ENCODE measurements around a stretch of chr10.

- PRO-cap = no peak
Measured at GRCh38 chr10:110269345-110270135, 35.2 kb downstream of the SMNDC1 start.

DNA sequence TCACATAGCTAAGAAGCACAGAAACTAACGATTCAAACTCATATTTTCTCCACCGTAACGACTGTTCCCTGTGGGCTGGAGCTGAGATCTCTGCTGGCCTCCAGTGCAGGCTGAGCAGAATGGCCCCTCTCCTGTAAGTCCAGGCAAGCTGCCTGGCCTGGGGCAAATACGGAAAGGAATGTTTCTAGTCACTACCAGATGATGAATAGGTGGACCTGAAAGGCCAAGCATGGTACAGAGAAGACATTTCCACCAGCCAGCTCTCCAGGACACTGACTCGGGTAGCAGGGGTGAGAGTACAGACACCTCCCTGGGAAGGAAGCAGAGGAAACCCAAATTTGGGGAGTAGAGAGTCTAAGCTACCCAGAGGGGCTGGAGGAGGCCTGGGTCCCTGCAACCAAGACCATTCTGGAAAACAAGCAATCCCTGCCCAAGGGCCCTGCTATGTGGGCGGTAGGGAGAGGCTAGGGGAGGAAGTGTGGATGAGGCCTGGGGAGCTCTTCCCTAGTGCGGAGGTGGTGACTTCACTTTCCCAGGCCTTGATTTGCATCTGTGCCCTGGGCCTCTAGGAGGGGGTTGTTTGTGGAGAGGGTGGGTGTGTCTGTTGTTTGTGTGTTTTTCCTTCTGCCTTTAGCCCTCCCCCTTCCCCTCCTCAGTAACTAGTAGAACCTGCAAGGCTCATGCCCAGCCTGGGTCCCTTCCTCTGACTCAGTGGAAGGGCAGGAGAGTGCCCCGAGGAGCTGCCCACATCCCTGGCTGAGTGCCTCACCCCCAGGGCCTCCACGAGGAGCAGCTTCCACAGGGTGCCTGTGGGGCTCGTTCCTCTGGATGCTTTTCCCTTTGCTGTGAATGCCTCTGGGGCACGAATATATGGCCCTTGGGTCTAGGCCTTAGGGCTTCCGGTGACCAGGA lies 89.7 kb upstream of the DUSP5 start:
- PRO-cap = no peak

GRCh38 chr10:110491255-110491597 lies 6.5 kb upstream of the DUSP5 start:
- PRO-cap = no peak

GRCh38 chr10:110509093-110509545 lies 11.4 kb downstream of the DUSP5 start:
- PRO-cap = no peak

- PRO-cap = no peak
Measured at GRCh38 chr10:110582372-110582825, 14.9 kb downstream of the SMC3 start.

- PRO-cap = no peak
Measured at GRCh38 chr10:110685028-110685817, 41.1 kb downstream of the RBM20 start.

DNA sequence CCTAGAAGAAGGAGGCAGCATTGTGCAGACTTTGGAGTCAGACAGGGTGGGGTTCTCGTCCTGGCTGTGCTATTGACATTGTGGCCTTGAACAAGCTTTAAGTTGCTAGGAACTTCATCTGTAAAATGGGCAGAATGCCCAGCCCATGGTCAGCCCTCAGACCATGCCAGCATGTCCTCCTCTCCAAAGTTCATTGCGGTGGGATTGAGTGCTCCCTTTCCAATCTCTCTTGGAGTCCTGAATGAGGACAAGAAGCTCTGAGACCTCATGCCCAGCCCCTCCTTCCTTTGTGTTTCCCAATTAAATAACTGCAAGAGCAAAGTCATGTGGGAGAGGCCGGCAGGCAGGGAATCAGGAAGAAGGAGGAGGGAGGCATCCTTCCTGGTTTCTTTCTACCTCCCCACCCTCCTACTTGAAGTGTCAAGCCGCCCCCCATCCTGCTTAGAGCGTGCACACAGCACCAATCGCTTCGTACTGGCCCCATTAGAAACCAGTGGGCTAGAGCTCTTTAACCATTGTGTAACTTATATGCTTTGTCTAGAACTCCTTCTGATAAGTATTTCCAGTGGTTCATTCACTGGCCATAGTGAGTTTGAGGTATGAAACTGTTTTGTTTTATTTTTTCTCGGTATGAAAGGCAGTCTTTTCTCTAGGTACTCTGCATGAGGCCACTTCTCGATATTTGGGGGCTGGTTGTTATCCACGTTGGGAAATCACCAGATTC lies 86.5 kb downstream of the RBM20 start:
- PRO-cap = no peak

DNA sequence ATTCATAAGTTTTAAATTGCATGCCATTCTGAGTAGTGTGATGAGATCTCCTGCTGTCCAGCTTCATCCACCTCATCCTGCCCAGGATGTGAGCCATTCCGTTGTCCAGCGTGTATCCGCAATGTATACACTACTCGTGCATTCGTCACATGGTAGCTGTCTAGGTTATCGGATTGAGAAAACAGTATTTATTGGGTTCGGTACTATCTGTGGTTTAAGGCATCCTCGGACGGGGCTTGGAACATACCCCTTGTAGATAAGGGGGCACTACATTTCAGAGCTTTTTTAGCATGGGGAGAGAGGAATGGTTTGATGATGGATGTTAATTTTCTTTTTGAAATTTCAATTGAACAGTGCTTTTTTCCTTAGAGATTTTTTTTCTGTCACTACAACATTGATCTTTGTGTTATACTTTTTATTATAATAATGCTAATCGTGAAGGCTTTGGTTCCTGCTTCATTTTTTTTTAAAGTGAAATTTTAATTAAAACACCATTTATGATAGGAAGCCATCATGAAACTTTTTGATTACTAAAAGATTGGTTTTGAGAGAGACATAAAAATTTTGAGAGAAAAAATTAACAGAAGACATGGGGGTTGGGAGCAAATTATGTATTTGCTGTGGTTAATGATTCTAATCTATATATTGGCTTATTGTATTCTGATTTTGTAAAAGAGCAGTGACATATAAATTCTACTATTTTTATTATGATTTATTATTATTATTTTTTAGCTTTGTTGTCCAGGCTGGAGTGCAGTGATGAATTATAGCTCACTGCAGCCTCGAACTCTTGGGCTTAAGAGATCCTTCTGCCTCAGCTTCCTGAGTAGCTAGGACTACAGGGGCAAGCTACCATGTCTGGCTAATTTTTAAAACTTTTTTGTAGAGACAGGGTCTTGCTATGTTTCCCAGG lies 12.6 kb downstream of the PDCD4 start:
- PRO-cap = no peak

GRCh38 chr10:110908077-110908759 lies 10.8 kb downstream of the BBIP1 start:
- PRO-cap = no peak

- PRO-cap = no peak
Measured at GRCh38 chr10:110931702-110932607, 12.6 kb downstream of the SHOC2 start.

DNA sequence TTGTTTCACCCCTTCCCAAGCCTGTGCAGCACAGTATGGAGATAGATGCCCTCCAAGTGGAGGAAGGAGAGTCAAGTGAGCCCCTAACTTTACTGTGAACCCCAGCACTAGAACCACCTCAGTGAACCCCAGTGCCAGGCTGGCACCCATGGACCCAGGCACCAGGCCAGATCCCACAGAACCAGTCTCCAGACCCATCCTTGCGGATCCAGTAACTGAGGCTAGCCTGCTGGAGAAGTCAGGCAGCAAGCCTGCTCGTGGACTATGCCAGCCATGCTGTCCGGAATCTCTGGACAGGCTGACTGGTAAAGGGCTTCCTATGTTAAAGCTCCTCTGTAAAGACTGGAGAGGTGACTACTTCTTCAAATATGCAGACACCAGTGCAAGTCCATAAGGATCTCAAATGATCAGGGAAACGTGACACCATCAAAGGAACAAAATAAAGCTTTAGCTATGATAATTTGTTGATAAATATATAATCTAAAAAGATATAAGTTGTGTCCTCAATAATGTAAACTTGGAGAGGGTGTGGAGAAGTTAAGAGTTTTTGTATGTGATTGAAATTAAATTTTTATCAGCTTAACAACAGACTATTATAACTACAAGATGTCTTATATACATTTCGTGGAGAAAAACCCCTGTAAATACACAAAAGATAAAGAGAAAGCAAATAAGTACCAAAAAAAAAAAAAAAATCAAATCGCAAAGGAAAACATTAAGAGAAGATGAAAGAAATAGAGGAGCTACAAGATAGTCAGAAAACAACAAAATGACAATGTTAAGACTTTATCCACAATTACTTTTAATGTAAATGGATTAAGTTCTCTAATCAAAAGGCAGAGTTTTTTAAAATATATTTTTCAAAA lies 27.9 kb downstream of the SHOC2 start:
- PRO-cap = no peak

DNA sequence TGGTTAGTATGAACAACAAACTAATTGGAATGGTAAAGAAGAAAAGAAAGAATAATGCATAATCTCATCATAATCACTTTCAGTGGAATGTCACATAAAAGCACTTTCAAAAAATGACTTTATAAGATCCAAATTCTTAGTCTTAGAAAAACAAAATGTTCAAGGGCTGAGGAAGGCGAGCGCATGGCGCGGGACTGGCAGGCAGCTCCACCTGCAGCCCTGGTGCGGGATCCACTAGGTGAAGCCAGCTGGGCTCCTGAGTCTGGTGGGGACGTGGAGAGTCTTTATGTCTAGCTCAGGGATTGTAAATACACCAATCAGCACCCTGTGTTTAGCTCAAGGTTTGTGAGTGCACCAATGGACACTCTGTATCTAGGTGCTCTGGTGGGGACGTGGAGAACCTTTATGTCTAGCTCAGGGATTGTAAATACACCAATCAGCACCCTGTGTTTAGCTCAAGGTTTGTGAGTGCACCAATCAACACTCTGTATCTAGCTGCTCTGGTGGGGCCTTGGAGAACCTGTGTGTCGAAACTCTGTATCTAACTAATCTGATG lies 70.6 kb downstream of the SHOC2 start:
- PRO-cap = no peak

DNA sequence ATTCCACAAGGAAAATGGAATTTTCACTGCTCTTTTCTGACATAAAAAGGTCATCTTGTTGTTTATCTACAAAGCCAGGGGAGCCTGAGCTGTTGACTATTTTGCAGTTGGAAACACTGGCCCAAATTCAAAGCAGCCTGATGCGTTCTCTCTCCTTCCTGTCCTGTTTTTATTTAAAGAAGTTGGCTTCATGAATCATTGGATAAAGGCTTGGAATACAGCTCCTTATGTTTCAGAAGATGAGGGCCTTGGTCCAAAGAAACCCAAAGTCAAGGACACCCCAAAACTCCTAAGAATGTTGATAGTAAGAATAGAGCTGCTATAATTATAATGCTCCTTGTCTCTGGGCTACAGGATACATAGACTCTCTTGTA lies 106.6 kb downstream of the ADRA2A start:
- PRO-cap = no peak

GRCh38 chr10:112280233-112280653 lies 3.0 kb upstream of the TECTB start:
- PRO-cap = no peak

- PRO-cap = bidirectional peak, plus-strand start at chr10:112336061, minus-strand start at chr10:112335955
Measured at GRCh38 chr10:112335757-112336215, 38.1 kb upstream of the ACSL5 start.

GRCh38 chr10:112372114-112372548 lies 1.8 kb upstream of the ACSL5 start:
- PRO-cap = no peak

DNA sequence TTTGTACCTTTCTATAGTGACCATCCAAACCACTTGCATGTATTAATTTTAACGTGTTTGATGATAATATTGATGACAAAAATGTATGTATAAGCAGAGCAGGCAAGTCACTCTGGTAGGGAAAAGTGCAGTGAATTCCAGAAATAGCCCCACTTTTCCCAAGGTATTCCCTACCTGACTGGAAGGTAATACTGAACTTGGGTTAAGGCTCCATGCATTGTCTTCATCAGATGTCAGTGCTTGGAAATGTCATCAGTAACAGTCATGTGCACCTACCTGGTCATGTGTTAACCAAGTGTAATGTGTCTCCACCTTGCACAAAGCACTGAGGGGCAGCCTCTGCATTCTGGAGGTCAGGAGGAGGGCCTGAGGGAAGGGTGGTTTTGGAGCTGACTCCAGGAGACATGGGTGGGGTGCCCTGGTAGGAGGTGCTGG lies 242.1 kb downstream of the VTI1A start:
- PRO-cap = no peak

DNA sequence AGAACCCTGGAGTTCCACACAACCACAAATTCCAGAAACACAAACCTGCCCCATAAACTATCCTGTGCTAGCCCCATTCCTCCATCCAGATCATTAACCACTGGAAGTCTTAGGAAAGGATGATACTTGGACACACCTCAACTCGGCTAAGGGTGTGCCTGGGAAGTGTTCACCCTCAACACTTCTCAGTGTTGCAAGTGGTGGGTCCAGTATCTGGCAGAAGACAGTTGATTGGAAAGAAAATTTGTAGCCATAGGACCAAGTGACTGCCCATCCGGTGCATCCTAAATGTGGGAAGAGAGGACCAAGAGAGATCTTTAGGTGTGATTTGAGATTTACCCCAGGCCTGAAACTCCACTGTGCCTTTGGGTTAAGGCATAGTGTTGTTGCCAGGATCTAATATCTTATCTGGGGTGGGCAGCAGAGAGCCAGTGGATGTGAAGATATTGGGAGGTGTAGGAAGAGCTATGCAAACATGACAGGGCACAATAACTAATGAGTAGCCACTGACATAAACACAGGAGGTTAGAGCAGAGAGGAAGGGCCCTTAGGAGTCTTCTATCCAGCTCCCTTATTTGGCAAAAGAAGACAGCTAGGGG lies 176.5 kb upstream of the TCF7L2 start:
- PRO-cap = no peak

GRCh38 chr10:112842517-112843552 lies 107.2 kb upstream of the TCF7L2 start:
- PRO-cap = no peak

DNA sequence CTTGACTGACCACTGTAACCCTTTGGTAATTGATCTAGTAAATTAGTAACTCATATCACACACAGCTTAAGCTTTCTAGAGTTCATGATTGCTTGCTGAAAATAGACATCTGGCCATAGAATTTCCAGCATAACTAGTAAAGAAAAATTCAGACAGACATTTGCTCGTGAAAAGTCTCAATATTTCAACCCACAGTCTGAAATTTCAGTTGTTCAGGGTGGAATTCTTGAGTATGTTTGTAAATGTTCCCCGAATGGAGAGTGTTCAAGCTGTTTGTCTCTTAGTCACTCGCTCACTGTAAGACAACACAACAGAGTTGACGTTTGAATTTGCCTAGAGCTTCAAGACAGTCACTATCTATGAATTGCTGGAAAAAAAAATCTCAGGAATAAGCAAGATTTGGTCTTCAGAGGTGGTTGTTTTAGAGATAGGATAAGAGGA lies 34.0 kb upstream of the TCF7L2 start:
- PRO-cap = bidirectional peak, plus-strand start at position 313 of the sequence, minus-strand start at position 297 of the sequence